Pericardium (tissue), 1 donor: Measurements from ENCODE around the genes TOPBP1, AMOTL2, MSL2 and IL20RB.

DNA sequence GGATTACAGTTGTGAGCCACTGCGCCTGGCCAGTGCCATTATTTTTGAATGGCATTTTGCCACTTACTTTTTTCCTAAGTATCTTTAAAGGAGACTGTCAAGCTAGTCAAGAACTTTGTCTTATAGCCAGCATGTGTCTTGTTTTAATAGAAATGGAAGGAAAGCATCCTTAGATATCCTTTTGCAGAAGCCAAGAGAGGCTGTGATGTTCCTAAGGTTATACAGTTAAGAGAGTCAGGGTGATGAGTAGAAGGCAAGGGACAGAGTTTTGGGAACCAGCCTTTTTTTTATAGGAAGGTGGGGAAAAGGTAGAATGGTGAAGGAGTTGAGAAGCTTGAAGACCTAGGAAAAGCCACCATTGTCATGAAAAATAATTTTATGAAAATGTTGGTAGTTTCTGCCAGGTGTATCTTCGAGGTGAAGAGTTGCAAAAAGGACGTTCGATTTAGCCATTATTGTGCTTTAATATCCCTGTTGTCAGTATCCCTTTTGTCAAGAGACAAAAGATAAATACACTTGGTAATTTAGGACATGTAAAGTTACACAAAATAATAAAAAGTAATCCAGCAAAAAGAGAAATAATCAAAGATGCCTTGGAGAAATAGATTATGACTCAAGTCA is 9.0 kb downstream of the CDV3 start:
- RRBS = no CpG with 5 or more reads among the region's 4 CpGs

- RRBS = no CpG with 5 or more reads among the region's 4 CpGs
These were observed 1.7 kb downstream of the TOPBP1 start for GRCh38 chr3:133659778-133660662.

DNA sequence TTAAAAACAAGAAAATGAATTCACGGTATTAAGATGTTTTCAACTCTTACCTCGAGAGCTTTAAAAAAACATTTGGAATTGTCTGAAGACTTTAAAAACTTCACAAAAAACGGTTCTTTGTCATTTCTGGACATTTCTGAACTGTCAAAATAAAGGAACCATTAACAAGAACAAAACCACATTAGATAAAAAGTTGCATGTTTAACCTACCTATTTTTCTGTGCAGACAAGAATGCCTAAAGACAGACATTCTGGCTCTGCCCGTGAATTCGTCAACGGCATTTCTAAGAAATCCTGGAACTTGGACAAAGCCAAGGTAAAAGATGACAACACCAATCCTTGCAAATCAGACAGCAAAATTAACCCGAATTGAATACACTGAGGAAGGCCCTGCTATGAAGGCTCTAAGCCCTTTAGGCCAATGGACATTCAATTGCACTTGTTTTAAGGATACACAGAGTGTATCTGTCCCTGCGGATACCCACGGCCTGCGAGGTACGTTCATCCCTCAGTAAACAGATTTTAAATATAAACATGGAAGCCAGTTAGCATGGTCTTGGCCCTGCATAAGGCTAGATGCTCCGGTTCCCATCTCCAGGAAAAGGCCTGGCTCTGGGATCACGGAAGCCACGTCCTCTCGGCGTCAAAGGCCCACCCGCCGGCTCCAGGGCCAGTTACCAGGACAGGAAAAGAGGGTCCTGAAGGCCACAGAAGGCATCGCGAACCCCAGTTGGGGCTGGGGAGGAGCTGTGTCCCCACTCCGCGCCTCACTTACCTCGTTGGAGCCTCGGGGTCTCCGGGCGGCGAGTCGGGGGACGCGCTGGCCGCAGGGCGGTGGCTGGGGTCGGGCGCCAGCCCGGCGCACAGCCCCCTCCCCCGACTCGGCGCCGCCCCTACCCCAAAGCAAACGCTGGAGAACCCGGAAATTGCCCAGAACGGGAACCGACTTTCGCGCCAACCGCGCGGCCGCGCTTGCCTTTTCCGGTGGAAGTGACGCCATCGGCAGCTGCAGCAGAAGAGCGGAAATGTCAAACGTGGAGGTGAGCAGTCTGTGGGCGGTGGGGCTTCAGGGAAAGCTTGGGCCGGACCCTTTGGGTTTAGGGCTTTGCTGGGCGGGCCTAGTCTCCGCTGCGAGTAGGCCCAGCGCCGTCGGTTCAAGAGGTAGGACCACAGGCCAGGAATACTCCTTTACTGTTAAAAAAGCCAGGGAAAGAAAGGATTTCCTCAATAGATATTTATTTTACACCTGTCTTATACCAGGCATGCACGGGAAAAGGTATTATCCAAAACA is at the start of gene TOPBP1:
Gene TOPBP1, minus strand, starts transcription at position 948 of the 1,291 bp plus-strand sequence.
- RRBS = 1% methylated on average over 38 of the region's 65 CpGs

DNA sequence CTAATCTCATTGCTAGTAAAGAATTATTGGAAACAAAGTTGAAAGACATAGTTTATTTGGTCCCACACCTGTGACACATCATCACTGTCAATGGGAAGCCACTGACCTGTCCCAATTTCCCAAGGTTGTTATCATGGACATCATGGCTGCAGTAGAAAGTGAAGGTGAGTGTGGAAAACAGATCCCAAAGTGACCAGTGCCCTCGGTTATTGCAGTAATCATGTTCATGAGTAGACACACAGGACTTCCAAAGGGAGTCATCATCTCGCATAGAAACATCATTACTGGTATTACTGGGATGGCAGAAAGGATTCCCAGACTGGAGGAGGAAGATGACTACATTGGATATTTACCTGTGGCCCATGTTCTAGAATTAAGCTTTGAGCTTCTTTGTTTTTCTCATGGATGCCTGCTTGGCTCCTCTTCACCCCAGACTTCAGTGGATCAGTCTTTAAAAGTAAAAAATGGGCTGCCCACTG is 14.8 kb downstream of the TF start:
- RRBS = no CpG with 5 or more reads among the region's 2 CpGs

- RRBS = no CpG with 5 or more reads among the region's 14 CpGs
These were observed 40.1 kb upstream of the RAB6B start for GRCh38 chr3:133935560-133936349.

DNA sequence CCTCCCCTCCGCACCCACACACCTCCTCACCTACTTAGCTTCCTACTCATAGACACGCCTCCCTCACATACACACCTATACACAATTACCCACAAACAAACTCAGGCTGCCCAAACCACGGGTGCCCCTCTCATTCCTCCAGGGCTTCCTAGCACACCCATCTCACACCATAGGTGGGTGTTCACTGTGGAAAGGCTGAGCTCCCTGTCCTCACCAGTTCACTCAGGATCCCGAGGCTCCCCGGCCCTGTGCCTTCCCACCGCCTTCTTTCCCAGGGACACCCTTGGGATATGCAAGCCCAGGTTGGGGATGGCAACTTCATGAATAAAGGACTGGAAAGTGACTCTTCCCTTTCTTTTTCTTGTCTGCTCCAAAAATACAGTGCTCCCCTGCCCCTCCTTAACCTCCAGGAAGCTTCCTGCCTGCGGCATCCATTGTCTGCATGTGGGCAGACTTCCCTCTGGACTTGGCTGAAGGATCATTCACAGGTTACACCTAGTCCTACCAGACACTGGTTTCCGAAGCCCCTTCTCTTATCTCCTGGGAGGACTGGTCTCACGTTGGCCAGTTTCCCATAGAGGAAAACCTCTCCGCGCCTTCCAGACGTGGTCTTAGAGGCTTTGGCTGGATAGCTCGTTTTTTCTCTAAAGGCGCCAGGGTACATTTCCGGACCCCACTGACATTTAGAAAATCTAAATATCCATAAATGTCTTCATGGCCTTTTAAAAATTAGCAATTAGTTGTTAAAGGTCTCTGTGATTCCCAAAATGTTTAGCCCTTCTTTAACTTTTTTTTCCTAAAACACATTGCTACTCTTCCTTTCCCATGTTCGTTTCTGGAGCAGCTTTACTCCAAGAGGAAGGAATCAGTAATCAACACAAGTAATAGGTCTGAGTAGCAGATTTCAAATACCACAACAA is 61.3 kb downstream of the SLCO2A1 start:
- RRBS = no CpG with 5 or more reads among the region's 16 CpGs

- RRBS = no CpG with 5 or more reads among the region's 9 CpGs
These were observed 2.2 kb downstream of the SLCO2A1 start for GRCh38 chr3:134027376-134028117.

GRCh38 chr3:134214581-134215411 is 35.9 kb downstream of the RYK start:
- RRBS = no CpG with 5 or more reads among the region's 4 CpGs

DNA sequence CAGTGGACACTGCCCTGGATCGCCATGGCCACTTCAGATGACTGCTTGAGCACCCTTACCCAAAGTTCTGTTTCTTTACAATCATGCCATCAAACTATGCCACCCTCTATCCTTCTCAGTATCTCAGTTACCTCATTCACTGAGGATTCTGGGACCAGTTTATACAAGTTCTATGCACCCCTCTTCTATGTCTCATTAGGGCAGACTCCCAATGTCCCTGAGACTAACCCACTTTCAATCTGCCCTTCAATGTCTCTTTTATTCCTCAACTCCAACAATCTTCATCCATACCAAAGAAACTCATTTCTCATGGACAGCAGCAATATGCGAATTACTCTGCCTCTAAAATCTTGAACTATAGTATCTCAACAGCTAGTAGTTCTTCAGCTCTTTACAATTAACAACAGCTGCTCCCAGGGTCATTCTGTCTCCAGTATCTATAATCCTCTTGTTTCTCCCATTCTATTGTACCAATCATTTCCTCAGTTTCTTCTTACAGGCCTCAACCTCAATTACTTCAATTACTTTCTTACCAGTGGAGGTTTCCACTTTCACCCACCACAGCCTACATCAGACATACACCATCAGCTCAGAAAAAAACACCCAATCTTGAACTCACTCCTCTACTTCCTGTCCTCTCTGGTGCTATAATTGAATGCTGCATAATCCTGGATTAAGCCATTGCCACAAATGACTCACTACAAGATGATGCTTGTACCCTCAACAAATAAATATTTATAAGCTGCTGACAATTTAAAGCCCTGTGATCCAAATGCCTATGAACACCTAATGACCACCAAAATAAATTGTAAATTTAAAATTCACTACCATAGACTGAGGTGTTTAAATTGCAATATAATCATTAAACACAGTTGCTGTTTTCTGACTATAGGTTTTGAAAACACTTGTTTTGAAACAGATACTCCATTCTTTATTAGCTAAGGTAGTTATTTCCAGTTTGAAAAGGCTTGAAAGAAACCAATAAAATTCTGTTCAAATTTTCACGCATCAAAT is 18.6 kb downstream of the RYK start:
- RRBS = no CpG with 5 or more reads among the region's 3 CpGs

- RRBS = no CpG with 5 or more reads among the region's 2 CpGs
These were observed 13.1 kb downstream of the RYK start for GRCh38 chr3:134237568-134238028.

DNA sequence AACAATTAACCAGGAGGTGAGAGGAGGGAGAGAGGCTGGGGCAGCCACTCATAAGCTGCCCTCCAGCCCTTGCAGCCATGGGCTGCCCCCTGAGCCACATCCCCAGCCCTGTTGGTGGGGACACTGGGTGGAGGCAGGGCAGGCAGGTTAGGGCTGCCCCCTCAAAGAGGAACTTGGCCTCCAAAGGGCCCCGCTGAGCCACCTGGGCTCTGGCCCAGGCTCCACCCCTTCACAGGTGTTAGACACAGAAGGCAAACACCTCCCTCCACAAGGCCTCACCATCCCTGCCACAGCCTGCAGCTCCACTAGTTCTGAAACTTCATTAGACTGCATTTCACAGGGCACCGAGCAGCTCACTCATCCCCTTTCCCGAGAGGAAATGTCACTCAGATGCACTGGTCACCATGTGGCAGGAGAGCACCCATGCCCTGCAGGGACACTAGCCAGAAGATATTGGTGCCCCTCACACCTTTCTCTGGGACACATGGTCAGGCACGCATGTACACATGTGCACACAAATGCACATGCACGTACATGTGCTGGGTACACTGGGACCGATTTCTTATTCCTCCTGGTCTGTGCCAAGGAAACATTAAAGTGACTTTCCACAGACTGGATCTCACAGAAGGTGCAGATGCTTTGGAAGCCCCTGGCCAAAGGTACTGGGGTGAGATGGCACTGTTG is 20.2 kb downstream of the AMOTL2 start:
- RRBS = no CpG with 5 or more reads among the region's 6 CpGs

DNA sequence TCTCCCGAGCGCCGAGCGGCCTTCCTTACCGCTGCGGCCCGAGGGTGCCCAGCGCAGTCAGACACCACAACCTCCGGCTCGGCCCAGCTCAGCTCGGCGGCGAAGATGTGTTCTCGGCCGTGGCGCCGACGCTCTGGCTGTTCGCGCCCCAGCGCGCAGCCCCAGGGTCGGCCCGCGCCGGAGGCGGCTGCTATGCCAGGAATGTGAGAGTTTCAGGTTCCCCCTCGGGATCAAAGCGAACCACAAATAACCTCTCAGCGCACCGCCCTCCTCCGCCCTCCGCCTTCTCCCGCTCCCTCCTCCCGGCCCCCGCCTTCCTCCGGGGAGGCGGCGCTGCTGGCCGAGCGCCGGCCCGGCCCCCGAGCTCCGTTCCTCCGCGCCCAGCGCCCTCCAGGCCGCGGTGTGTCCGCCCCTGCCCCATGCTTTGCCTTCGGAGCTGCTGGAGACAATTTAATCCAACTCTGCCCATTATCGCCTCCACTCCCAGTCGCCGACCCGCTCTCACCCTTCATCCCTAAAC is at the start of gene AMOTL2:
Gene AMOTL2, minus strand, starts transcription at position 135 of the 520 bp plus-strand sequence.
- RRBS = 1% methylated on average over 12 of the region's 56 CpGs

DNA sequence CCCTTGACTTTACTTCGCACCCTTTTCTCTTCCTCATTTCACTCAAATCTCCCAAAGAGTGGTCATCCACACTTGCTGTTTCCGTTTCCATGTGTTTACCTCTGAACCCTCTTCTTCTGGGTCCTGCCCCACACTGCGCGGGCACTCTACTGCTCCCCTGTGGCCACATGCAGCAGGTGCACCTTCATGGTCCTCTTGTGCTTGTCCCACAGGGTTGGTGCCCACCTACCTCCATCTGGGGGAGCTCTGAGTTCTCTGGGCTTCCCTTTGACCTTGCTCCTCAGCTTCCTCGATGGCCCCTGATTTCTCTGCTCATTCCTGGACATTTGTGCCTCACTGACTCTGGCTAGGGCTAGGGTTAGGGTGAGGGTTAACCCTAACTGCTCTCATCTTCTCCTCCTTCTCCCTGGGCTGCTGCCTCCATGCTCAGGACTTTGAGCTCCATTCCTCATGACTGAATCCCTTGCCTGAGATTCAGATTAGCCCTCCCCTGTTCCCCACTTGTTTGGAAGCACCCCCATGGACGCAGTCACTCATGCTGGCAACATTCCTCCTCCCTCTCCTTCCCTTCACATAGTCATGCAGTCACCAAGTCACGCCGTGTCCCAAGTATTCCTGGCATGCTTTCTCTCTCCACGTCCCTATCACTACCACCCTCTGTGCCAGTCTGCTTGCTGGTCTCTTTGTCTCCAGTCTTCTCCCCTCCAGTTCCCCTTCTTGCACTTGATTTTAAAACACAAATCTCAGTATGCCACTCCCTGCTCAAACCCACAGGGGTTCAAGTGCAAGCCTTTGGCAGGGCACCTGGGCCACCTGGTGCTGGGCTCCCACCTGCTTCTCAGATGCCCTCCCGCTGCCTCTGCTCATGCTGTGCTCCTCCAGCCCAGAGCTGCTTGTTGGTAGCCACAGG is 26.7 kb upstream of the KY start:
- RRBS = no CpG with 5 or more reads among the region's 10 CpGs

DNA sequence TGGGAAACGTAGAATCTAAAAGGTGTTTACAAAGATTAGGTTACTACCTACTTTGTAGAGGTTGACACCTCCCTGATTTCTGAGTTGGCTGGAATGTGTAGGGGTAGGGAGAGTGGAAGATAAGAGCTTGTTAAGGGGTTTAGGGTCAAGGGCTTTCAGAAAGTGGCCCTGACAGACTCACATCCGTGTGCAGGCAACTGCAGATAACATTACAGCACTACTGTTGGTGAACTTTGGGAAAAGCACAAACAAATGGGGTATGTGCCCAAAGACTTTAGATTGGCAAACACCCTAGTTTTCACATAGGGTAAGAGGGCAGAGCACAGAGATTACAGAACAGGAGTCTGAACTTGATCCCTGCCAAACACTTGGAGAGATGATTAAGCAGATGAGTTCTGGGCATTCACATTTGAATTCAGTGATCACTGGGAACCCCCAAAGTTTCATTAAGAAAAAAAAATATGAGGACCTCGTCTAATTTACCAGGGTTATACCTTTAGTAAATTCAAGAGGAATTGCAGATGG is 375.7 kb downstream of the EPHB1 start:
- RRBS = no CpG with 5 or more reads among the region's 3 CpGs

- RRBS = no CpG with 5 or more reads among the region's 16 CpGs
These were observed 461.8 kb upstream of the PPP2R3A start for GRCh38 chr3:135503553-135504220.

DNA sequence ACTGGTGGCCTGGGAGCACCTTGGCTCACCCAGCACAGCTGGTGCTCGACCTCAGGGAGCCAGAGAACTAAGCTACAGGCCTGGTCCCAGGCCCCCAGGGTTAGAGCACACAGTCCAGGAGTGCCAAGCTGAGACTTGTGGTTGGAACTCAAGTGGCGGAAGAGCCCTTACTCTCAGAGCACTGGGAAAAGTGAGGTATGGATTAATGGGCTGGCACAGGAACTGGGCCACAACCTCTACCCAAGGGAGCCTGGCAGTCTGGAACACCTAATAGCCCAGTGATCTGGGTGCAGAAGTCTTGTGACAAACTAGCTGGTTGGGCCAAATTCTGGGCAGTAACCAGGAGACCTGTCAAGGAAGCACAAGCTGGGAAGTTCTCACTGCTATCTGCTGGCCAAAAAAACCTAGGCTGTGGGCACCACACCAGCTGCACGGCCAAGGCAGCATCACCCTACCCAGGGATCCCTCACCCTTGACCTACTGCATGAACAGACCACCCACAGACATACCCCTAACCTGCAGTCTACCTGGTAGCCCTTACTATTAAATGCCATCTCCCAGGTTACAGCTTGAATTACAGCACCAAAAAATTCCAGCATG is 79.8 kb downstream of the PPP2R3A start:
- RRBS = no CpG with 5 or more reads among the region's 3 CpGs

- RRBS = 2% methylated on average over 27 of the region's 91 CpGs
These were observed at the start of gene MSL2 for GRCh38 chr3:136195834-136196684. Gene MSL2, minus strand, starts transcription at chr3:136196335.

DNA sequence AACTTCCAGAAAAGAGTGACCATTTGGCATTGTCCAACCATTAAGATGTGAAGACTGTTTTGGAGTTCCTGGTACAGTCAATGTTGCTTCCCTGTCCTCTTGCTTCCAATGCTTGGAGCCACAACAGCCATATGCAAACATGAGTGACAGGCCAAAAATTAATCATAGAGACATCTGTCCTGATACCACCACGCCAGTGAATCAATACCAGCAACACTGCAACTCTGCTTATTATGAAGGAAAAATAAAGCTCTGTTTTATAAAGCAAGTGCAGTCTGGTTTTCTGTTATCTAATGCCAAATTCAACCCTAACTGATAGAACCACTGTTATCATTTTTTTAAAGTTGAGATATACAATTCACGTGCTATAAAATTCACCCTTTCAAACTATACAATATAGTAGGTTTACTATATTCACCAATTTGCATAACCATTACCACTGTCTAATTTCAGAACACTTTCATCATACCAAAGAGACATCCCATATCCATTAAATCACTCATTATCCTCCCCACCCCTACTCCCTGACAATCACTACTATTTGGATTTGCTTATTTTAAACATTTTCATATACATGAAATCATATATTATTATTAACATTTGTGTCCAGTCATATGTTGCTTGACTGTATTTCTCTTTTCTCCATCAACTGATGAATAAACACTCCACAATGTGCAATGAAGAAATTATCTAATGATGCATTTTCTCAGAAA is 76.8 kb downstream of the STAG1 start:
- RRBS = no CpG with 5 or more reads among the region's 2 CpGs

DNA sequence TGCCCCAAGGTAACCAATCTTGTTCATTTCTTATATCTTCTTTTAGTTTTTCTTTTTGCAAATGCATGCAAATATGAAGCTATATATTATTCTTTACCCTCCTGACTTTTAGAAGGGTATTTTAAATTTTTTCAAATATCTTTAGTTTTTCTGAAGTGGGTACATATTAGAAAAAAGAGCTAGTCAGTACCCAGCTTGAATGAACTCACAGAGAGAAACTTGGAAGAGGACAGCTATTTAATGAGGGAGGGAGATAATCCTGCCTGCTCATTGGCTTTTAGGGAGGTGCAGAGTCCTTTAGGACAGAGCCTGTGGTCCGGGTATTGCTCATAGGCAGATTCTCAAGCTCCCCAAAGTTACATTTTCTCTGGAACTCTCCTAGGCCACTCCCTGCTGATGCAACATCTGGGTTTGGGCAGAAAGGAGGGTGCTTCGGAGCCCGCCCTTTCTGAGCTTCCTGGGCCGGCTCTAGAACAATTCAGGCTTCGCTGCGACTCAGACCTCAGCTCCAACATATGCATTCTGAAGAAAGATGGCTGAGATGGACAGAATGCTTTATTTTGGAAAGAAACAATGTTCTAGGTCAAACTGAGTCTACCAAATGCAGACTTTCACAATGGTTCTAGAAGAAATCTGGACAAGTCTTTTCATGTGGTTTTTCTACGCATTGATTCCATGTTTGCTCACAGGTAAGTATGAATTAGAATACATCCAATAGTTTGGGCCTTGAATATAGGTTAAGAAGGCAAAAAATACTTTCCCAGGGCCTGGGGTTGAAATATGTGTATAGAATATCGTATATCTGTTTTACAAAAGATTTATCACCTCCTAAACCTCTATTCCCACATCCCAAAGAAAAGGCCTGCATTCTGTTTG is at the start of gene IL20RB:
Gene IL20RB, plus strand, starts transcription at position 471 of the 876 bp plus-strand sequence.
- RRBS = no CpG with 5 or more reads among the region's 8 CpGs